Measurements from ENCODE around the genes ARRDC3, POU5F2 and GLRX.

GRCh38 chr5:90878032-90878585 is 319.5 kb downstream of the ADGRV1 start:
- RRBS, result no CpG with 5 or more reads among the region's 9 CpGs

DNA sequence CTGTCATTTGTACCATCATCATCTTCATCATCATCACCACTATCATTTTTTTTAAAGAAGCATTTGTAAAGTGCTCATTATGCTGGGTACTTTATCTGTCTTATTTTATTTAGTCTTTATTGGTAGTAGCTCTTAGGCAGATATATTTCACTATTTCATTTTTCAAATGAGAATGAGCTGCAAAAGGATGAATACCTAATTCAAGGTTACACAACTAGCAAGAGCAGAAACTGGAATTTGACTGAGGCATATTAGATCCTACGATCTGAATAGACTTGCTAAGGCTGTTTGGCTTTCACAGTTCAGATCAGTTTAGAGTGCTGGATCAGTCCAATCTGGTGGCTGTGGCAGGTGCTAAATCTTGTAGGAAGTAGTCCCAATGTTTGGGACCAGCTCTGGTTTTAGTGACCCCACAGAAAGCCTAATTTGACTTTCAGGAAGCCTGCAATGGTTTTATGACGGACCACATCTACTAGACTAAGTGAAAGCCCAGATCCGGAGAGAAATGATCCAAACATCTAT is 359.3 kb downstream of the ADGRV1 start:
- RRBS, result no CpG with 5 or more reads among the region's 3 CpGs

DNA sequence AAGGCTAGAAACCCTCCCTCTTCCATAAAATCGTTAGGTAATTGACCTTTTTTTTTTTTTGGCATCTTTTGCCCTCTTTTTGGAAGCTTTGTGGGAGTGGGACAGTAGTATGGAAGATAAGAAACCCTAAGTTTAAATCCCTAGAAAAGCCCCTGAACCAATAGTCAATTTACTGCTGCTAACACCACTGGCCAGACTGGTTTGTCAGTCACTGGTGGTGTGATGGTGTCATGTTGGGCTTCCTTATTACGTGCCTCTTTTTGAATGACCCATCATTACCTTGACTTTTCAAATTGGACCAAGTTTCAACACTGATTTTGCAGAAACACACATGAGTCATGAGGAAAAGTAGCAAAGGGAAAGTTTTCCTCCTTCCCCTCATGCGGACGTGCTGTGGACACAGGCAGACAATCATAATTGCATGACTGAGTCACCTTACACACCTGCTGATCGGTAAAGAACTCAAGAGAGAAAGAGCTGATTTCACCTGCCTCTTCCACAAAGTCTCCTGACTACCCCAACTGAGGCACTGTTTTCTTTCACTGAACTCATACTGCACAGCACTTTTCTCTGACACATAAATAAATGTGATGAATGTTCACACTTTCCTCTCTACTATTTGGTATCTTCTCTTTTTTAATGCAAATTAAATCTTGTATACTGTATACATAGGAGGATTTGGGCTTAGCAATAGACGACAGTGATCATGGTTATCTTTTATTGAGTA is 324.5 kb downstream of the ARRDC3 start:
- RRBS, result no CpG with 5 or more reads among the region's 6 CpGs

GRCh38 chr5:91120343-91120621 is 262.8 kb downstream of the ARRDC3 start:
- RRBS, result no CpG with 5 or more reads among the region's 1 CpG

DNA sequence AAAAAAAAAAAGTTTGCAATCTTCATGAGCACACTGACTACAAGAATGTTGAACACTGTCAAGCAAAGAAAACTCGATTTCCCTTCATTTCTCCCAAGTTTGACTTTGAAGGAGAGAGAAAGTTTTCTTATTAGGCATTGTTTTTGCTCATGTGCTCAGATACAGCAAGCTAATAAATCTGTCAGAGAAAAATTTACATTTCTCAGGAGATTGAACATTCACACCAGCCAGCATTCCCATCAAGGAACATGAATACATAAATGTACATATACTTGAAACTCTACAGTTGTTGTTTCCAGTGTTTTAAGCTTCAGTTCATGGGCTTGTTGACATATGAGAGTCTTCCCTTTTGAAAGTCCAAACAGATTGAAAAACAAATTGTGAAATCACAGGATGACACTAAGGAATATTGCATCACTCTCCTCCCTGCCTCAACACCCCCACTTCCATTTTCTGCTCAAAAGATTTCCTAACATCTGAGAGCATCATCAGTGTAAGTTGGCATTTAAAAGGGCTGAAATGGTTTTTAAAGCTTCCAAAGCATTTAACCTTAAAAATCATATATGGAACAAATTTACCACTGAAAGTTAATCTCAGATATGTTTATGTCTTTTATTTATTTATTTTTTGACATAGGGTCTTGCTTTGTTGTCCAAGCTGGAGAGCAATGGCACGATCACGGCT is 81.7 kb downstream of the ARRDC3 start:
- RRBS, result no CpG with 5 or more reads among the region's 3 CpGs

- RRBS, result 4% methylated on average over 4 of the region's 54 CpGs
Measured at GRCh38 chr5:91382794-91383864, at the start of gene ARRDC3. Gene ARRDC3 (minus strand): TSS chr5:91383317.

GRCh38 chr5:92552060-92553102 is 1030.6 kb upstream of the NR2F1 start:
- RRBS, result no CpG with 5 or more reads among the region's 7 CpGs

- RRBS, result no CpG with 5 or more reads among the region's 77 CpGs
Measured at GRCh38 chr5:93580402-93581391, 2.3 kb upstream of the NR2F1 start.

GRCh38 chr5:93677112-93677574 is 64.3 kb downstream of the POU5F2 start:
- RRBS, result no CpG with 5 or more reads among the region's 5 CpGs

DNA sequence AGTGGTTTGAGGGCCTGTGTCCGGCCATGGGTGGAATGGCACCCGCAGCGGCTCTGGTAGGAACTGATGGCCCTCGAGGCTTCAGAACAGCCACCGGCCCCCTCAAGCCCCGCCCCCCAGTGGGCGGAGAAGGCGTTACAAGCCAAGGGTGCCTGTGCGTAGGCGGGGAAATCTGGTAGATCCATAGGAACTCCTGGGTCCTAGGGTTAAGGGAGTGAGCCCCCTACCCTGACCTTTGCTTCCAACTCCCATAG is at the start of gene POU5F2:
Gene POU5F2, minus strand, starts transcription at position 65 of the 254 bp plus-strand sequence.
- RRBS, result no CpG with 5 or more reads among the region's 10 CpGs

DNA sequence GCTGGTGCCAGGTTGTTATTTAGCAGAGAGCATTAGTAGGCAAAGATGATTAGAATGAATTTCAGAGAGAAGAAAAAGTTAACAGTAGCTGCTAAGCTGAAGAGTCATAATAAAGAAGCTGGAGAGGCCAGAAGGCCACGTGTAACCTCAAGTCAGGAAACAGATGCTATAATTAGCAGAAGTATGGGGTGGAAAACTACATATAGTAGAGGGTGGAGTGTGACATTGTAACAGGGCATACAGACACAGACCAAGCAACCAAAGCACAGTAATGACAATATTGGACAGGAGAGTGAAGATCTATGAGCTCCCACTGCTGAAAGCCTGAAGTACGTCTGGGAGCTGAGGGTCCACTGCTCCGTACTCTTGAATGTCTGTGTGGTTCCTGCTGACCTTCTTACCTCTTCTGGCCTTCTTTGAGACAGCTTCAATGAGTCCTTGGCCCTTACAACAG is 257.5 kb downstream of the MCTP1 start:
- RRBS, result no CpG with 5 or more reads among the region's 3 CpGs

DNA sequence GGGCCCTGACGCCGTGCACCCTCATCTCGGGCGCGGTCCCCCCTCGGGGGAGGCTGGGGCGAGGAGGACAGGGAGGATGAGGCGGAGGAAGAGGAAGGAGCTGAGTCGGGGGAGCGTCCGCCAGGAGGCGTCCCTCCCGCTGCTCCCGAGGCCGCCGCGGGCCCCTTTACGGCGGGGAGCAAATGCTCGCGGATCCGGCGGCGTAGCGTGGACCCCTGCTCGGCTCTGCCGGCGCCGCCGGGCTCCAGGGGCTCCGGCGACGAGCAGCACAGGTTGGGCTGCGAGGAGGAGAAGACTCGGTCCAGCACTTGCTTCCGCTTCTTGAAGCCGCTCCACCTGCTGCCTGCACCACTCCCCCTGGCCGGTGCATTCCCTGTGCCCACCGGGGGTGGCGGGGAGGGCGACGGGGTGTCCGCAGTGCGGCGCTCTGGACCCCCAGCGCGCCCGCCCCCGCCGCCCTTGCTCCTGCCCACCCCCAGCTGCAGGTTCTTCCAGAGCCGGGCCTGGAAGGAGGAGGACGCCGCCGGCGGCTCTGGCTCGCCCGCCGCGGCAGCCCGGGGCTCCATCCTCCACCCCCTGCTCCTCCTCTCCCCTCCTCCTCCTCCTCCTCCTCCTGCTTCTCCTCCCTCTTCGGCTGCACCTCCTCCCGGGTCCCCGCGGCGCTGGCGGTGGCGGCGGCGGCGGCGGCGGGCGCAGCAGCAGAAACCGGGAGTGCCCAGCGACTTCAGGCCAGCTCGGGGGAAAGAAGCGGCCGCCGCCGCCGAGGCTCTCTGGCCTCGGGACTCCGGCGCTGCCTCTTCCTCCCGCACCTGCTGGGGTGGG is 673 bp downstream of the MCTP1 start:
- RRBS, result 2% methylated on average over 22 of the region's 85 CpGs

- RRBS, result no CpG with 5 or more reads among the region's 1 CpG
Measured at GRCh38 chr5:95392713-95393140, 1.6 kb downstream of the FAM81B start.

GRCh38 chr5:95543128-95543815 is 11.5 kb downstream of the SKIC3 start:
- RRBS, result no CpG with 5 or more reads among the region's 4 CpGs

GRCh38 chr5:95550523-95550734 is 4.3 kb downstream of the SKIC3 start:
- RRBS, result no CpG with 5 or more reads among the region's 2 CpGs

GRCh38 chr5:95759458-95760039 is 28.4 kb downstream of the RHOBTB3 start:
- RRBS, result no CpG with 5 or more reads among the region's 2 CpGs

DNA sequence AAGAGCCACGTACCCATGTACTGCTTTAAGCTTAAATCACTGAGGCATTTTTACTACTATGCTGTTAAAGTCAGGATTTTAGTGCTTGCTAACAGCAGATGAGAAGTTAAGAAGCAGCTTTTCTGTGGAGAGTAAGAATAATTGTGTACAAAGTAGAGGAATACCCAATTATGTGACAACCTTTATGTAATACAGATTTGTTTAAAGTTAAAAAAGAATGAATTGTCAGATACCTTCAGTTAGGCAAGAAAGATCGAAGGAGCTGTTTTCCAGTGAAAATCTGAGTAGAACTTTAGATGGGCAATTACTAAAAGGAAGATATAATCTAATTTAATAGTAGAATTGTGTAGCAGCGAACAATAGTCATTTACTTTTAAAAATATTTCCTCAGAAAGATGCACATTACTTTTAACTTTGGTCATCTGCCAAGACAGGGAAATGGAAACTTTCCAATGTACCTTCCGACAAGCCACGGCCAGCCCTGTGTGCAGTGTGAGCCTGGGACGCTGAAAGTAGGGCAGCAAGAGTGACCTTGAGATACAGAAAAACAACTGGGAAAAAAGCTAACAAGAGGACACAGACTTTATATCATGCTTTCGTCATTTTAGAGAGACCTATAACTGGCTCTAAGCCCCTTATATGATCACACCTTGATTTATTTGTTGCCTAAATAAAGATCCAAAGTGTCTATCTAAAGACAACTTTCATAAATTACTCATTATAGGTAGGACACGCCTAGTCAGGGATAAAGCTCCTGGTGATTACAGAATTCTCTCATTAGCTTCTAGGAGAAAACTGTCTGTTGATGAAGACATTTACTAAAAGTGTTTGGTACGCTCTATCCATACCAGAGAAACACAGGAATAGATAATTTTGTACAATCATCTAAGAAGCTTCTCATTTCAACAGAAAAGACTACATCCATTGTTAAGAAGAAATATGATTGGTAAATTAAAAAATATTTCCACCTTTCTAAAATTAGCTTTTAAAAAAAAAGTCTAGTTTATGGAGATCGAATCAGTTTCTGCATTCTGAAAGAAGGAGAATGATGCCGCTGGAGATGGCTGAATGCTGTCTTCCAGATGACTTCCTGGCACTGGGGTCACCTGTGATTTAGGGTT is 40.2 kb downstream of the RHOBTB3 start:
- RRBS, result no CpG with 5 or more reads among the region's 11 CpGs

DNA sequence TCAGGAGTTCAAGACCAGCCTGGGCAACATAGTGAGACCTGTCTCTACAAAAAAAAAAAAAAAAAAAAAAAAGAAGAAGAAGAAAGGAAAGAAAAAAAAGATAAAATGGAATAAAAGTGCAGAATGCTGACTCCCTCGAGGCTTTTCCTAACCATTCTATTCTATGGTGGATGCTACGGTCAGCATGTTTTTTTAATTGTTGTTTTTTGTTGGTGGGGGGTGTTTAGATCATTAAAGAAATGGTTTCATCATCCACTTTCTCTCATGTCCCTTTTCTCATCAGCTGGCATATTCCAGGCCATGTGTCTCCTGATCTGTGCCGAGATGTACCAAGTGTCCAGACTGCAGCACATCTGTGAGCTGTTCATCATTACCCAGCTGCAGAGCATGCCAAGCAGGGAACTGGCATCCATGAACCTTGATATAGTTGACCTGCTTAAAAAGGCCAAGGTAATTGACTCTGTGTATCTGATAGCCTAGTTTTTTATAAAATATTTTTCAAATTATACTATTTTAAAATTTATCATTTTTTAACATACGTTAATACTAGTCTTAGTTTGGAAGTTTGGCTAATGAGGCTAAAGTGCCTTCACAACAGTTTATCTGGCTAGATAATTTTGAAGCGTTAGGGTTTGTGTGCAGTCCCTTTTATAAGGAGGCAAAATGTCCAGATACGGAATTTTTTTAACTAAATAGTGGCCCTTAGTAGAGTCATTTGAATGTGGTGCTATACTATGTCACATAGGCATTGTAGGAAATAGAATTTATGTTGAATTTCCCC is 38.8 kb downstream of the GLRX start:
- RRBS, result no CpG with 5 or more reads among the region's 6 CpGs

DNA sequence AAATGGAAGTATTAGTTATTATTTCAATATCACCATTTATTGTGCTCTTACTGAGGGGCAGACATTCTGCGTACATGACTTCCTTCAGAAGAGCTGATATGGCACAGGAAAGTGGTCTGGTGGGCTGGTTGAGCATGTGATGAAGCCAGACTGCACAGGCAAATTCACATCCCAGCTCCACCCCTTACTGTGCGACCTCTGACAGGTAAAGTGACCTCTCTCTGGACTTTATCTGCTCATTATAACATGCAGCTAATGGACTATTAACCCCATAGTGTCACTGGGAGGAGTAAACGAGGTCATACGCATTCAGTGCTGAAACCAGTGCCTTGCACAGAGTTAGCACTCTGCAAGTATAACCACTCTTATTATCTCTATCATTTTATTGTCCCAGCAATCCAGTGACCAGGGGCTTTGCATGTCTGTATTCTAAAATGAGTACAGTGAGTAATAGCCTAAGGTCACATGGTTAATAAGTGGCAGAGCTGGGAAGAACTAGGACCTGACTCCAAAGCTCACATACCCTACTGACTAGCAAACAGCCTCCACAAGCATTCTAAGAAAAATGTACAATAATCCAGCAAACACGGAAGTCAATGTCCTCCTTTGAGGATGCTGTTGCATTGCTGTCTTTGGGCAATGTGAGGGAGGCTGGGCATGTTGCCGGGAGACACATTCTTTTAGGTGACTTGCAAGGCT is 19.2 kb downstream of the GLRX start:
- RRBS, result no CpG with 5 or more reads among the region's 6 CpGs

DNA sequence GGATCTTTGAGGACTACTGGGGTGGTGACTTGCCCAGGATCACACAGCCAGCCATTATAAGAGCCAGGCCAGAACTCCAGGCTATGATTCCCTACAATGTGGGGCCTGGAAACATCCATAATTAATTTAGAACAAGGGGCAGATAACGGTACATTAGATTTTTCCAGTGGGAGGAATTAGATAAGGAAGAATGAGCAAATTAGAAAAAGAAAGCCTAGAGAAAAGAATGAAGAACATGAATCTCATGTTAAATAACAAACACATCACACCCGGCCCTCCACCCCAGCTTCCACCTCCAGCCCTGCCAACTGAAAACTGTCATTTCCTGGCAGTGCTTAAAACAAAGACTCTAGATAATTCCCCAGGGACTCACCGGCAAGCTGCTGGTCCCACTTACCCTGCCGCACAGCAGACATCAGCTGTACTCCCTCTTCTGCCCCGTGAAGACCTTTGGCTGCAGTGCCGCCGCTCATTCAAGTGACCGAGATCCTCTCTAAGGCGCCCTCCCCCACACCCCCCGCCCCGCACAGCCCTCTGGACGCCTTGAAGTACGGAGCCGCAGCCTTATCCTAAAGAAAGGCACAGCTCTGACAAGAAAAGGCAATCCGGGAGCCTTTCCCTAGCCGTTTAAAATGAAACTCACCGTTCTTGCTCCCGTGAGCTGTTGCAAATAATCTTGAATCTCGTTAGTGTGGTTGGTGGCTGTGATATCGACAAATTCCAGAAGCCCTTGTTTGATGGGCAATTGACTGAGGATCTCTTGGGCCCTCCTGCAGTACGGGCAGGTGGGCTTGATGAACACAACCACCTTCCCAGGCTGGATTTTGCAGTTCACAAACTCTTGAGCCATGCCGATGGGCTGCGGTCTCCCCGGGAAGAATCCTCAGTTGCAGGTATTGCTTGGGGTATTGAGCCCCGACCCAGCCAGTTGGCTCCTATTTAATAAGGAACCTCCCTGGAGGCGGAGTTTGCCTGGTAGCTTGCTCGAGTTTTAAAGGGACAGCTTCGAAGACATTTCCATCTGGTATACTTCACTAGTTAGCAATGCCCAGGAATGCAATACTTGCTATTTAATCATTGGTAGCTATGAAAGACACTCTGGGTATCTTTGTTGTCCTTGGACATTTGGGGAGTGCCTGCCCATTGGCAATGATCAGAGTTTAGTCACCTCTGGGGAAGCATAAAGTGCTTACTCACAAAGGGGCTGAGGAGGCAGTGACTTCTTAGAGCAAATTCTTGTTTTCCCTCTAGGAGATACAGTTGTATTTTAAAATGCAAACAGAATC is at the start of gene GLRX:
Gene GLRX, minus strand, starts transcription at position 914 of the 1,286 bp plus-strand sequence.
- RRBS, result 8% methylated on average over 2 of the region's 28 CpGs